PC-3 (cell line): Measurements from ENCODE around the gene RBMY1D.

GRCh38 chrY:2867950-2868556, 26.7 kb downstream of the RPS4Y1 start:
- RAMPAGE, long total RNA, result no peak

- RAMPAGE, long total RNA, result no peak
Measured at GRCh38 chrY:11102990-11103312, 1575.3 kb downstream of the TSPY10 start.

DNA sequence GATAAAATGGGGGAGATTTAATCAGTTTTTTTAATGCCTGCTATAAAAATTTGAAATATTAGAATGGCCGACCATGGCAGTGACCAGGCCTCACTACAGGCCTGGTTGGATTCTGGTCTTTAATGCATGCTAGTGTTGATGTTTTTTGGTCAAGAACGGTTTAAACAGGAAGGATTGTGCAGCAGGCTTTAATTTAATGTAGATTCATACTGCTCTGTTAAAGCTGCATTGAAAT, 14.2 kb downstream of the DDX3Y start:
- RAMPAGE, long total RNA, result no peak

- RAMPAGE, long total RNA, result no peak
Measured at GRCh38 chrY:14201376-14201893, 145.4 kb downstream of the VCY1B start.

- RAMPAGE, long total RNA, result no peak
Measured at GRCh38 chrY:19322727-19323038, 421.8 kb downstream of the KDM5D start.

DNA sequence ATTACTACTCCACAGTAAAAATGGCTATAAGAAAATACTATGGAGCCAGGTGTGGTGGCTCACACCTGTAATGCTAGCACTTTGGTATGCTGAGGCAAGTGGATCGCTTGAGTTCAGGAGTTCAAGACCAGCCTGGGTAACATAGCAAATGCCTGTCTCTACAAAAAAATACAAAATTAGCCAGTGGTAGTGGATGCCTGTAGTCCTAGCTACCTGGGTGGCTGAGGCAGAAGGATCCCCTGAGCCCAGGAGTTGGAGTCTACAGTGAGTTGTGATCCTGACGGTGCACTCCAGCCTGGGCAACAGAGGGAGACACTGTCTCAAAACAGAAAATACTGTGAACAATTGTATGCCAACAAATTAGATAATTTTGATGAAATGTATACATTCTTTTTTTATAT, 136.6 kb downstream of the KDM5D start:
- RAMPAGE, long total RNA, result no peak

DNA sequence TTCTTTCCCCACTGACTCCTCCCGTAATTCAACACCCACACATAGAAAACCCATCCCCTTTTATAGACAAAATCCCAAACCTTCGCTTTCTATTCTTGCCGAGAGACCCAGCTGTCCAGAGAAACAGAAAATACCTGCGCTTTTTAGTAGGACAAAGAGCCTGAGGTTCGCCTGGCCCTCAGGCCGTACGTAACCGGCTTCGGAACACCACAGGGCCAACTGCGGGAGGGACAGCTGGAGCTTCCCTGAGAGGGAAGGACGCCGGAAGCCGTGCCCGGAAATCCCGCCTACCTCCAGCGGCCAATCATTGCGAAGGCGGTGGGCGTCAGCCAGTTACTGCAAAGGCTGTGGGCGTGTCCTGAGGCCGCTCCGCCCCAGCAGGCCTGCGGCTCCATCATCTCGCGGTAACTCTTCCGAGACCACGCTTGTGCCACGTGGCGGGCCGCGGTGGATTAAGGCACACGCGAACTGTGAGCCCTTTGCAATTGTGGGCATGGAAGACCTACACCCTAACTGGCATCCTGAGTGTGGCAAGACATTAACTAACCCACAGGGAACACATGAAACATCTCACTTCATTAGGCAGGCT, at the start of gene RBMY1D:
Gene RBMY1D, minus strand, starts transcription at position 282 of the 589 bp plus-strand sequence.
- RAMPAGE, long total RNA, result no peak